IMR-90 (cell line): Measurements from ENCODE around the genes SH2D7 and CRABP1.

- RRBS: 13% methylated on average over 12 of the region's 78 CpGs
CAGE:
- cytosol, long polyA plus RNA: no peak
- long polyA plus RNA: no peak
- nucleus, long polyA plus RNA: no peak
Measured at GRCh38 chr15:75738414-75739504, 14.9 kb downstream of the ODF3L1 start.

DNA sequence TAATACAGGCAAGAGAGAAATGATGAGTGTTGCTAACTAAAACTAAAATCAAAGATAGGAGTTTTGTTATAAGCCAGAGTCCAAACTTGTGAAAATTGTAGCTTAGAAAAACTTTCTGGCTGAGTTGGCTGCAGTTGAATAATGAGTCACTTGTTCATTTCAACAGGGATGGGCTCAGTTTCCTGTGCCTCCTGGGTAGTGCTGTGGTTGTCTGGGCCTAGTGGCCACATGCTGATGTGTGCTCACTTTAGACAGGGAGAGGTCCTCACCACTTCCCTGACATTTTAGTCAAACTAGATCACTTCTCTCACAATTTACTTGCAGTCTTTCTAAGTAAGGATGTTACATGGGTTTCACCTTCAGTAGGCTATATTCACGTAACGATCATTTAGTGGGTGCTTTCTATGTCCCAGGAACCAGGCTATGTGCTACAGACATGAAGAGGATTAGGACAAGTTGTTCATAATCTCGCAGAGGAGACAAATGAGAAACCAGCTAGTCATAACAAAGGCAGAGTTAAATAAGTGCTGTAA is 6.2 kb upstream of the UBE2Q2 start:
- RRBS: no CpG with 5 or more reads among the region's 3 CpGs
CAGE:
- cytosol, long polyA plus RNA: no peak
- long polyA plus RNA: no peak
- nucleus, long polyA plus RNA: no peak

DNA sequence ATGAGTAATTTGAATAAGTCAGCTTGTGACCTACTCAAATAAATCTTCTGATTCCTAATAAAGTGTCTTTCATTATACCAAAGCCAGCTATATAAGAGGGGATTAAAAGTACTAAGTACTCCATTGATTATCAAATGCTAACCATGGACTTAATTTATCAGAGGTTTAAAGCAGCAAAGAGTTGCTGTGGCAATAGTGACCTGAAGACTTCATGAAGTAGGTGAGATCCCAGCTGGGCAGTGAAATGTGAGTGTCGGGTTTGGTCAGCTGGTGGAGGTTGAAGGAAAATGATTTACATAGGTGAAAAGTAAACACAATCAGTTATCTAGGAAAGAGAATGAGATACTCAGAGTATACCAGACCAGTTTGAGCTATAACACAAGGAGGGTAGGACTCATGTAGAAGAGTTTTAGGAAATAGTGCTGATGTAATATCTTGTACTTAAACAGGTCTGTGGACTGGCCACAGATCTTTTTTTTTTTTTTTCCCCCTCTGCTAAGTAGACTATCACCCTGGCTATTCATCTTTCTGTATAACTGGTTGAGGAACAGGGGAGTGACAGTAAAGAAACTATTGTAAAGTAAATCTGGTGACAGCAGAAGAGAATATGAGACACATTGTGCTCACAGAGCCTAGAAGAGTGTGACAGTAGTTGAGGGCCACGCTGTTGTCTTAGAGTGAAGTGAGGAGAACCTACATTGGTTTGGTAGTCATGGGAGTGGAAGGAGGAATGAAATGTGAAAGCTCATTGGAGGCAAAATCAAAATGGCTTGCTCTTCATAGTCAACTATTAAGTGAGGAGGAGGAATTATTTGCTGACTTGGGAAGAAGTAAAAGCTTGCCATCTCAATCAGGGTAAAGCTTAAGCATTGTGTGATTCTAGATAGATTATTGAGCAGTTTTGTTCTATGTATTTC is 16.3 kb upstream of the FBXO22 start:
- RRBS: no CpG with 5 or more reads among the region's 2 CpGs
CAGE:
- cytosol, long polyA plus RNA: no peak
- long polyA plus RNA: no peak
- nucleus, long polyA plus RNA: no peak

GRCh38 chr15:75922560-75923413 is 19.1 kb downstream of the FBXO22 start:
- RRBS: no CpG with 5 or more reads among the region's 4 CpGs
CAGE:
- cytosol, long polyA plus RNA: no peak
- long polyA plus RNA: no peak
- nucleus, long polyA plus RNA: no peak

DNA sequence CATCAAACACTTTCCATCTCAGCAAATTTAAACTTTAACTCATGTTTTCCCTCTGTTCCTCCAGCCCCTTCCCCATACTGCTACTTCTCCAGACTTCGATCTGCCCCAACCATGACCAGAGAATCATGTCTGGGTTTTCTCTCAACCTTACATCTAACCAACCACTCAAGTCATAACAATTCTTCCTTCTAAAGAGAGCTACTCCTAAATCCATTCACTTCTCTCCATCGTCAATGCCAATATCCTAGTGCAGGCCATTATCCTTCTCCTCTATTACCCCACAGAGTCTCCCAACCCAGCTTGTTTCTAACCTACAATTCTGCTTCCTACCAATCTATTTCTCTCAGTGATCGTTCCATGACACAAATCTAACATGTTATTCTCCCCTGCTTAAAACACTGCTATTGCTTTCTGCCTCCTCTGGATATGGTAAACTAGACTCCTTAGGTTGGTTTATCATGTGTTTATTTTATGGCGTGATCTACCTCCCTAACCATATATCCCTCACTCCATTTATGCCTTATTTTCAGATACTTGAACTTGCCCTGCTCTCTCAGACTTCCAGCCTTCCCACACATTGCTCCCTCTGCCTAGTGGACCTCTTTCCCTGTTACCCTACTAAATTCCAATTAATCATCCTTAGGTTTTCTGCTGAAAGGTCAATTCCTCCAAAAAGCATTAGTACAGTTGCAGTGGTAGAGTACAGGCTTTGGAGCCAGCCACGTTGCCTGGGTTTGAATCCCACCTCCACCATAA is 10.8 kb downstream of the ETFA start:
- RRBS: no CpG with 5 or more reads among the region's 5 CpGs
CAGE:
- cytosol, long polyA plus RNA: no peak
- long polyA plus RNA: no peak
- nucleus, long polyA plus RNA: no peak

DNA sequence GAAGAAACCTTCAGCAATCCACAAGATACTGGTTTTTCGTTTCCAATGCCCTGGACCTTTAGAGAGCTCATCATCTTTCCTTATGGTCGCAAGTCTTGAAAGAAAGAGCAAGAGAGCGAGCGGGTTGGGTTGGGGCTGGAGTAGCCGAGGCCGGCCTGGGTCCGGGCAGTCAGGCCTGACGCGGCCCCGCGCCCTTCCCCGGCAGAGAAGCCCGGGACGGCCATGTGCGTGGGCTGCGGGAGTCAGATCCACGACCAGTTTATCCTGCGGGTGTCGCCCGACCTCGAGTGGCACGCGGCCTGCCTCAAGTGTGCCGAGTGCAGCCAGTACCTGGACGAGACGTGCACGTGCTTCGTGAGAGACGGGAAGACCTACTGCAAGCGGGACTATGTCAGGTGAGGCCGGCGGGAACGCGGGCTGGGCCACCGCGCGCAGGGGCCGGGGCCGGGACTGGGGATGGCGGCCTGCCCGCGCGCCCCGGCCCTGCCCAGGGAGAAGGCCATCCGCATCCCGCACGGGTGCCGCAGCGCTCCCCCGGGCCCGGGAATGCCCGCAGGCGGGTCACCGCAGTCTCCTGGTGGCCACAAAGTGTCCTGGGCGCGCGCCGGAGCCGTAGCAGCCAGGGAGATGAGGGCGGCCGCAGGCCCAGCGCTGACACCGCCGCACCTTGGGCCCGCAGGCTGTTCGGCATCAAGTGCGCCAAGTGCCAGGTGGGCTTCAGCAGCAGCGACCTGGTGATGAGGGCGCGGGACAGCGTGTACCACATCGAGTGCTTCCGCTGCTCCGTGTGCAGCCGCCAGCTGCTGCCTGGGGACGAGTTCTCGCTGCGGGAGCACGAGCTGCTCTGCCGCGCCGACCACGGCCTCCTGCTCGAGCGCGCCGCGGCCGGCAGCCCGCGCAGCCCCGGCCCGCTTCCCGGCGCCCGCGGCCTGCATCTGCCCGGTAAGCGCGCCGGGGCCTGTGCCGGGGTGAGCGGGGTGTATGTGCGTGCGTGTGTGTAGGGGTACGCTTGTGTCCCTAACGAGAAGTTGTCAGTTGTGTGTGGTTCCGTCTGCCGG is 1.3 kb downstream of the ISL2 start:
- RRBS: 27% methylated on average over 36 of the region's 109 CpGs
CAGE:
- cytosol, long polyA plus RNA: no peak
- long polyA plus RNA: no peak
- nucleus, long polyA plus RNA: no peak

DNA sequence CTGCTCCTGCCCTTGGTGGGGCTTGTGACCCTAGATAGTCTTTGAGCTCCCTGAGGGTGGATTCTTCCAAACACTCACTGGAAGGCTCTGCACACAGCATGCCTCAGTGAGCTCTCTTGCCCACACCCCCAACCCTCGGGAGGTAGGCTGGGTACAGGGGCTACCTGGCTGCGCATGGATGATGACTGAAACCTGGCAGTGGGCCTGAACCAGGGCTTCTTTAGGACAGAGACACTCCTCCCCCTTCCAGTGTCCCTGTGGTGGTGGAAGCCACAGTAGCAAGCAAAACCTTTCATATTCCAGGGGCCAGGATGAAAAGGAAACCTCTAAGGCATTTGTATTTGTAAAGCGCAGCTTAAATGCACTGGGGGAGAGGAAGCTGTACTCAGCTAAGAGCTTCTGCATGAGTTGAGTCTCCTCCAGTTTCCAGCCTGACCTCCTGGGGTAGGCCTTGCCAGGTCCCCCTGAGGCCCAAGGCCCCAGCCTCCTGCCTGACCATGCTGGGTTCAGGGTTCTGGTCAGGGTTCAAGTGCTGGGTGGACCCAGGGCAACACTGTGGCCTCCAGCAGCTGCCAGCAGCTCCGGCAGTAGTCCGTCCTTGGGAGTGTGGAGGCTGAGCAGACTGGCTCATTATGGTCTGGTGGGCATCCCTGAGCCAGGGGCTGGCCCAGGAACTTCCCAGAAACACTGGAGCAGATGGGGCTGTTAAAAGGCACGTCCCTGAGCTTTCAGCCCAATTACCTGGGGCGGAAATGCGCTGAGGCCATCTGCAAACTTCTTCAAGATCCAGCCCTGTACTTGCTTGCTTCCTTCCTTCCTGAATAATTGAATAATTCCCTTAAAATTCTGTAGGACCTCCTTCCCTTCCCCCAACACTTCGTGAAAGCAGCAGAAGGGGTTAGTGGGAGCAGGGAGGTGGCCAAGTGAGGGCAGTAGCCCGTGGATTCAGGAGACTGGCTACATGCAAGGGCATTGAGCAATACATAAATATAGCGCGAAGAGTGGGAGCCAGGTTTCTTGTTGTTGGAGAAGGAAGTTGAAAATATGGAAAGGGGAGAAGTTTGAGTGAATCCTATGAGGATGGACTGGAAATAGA is 89.8 kb downstream of the HMG20A start:
- RRBS: no CpG with 5 or more reads among the region's 12 CpGs
CAGE:
- cytosol, long polyA plus RNA: no peak
- long polyA plus RNA: no peak
- nucleus, long polyA plus RNA: no peak

DNA sequence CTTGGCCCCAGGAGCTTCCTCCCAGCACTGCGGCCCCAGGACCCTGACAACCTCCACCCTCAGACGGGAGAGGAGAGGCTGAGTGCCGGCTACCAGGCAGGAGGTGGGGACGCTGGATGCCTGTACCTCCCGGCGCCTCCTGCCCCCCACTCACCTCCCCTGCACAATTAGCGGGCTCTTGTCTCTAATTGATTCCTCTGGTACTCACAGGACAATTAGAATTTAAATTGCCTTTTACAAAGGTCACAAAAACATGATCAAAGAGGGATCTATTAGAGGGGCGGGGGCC is 84.4 kb downstream of the LINGO1 start:
- RRBS: 61% methylated on average over 3 of the region's 8 CpGs
CAGE:
- cytosol, long polyA plus RNA: no peak
- long polyA plus RNA: no peak
- nucleus, long polyA plus RNA: no peak

DNA sequence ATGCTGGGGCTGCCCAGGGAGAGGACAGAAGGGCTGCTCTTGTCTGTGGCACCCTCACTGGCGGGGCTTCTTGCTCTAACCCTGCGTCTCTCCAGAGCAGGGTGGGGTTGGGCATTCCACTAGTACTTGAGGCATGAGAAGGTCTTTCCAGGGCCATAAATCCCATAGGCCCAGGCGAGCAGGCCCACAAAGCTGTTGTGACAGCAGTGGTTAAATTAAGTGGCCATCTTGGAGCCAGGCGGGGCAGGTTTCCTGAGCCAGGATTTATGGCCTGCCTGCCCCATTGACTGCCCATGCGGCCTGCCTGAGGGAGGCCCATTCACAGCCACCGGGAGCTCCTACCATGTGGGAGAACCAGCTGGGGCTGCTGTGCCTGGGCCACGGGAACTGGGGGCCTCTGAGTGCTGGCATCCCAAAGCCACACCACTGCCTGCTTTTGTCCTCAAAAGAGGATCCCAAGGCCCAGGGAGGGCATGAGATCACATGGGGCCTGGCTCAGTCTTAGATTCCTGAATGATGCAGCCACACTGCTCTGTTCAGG is 81.8 kb downstream of the LINGO1 start:
- RRBS: no CpG with 5 or more reads among the region's 7 CpGs
CAGE:
- cytosol, long polyA plus RNA: no peak
- long polyA plus RNA: no peak
- nucleus, long polyA plus RNA: no peak

DNA sequence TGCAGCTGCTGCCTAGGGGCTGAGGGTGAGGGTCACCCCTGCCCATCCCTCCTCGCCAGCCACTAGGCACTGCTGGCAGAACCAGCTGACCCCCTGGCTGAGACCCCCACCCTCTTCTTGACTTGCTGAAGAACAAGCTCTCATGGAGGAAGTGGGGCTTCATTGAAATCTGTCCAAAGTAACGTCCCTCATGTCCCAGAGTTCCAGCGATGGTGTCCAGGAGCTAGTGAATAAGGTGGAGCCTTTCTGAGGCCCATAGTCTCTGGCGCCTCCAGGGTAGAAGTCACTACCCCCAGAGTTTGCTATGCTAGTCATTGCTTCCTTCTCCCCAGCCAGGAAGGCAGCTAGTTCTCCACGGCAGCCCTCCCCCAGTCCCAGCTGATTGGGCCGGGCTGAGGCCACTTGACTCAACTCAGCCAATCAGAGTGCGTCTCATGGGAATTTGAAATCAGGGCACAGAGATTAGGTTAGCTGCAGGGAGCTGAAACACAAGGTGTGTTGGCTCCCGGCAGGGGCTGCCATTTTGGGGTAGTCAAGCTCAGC is 33.0 kb downstream of the LINGO1 start:
- RRBS: no CpG with 5 or more reads among the region's 8 CpGs
CAGE:
- cytosol, long polyA plus RNA: no peak
- long polyA plus RNA: no peak
- nucleus, long polyA plus RNA: no peak

DNA sequence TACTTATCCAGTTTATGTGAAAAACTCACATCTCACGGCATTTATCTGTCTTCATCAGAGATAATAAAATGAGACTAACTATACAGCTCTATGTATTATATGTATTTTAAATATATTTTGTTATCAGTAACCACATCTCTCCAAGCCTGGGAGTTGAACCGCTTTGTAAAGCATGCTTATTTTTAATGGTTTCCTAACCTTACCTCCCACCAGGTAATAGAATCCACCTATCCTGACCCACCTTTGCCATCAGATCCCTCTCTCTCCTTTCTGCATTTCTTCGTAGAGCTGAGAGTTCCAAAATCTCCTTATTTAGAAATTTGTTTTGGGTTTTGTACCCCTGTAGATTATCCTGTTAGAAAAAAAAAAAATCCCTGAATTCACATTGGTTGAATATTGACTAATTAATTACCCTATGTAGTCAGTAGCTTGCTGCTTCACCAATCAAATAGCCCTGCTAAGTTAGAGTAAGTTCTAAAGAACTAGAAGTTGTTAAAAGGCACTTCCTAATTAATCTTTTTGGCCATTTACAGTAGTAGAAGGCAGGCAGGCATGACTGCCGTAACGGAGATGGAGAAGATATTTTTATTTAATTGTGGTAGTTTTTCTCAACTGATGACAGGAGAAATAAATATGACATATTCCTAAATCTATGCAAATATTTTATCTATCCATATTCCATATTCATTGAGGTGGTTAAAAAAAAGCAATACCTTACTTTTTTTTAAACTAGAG is 59.7 kb downstream of the TBC1D2B start:
- RRBS: no CpG with 5 or more reads among the region's 5 CpGs
CAGE:
- cytosol, long polyA plus RNA: no peak
- long polyA plus RNA: no peak
- nucleus, long polyA plus RNA: no peak

DNA sequence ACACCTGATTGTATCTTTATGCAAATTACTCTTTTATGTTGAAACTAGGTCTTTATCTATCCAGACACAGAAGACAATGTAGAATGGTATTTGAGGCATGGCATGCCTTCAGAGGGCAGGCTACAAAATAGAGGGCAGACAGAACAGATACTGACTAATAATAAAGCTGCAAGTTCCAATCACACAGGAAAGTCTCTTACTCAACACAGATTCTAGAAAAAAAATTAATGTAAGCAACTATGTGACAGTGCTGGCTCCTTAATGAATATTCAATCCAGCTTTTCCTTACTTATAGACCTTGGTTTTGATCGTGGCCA is 27.0 kb downstream of the TBC1D2B start:
- RRBS: no CpG with 5 or more reads among the region's 1 CpG
CAGE:
- cytosol, long polyA plus RNA: no peak
- long polyA plus RNA: no peak
- nucleus, long polyA plus RNA: no peak

DNA sequence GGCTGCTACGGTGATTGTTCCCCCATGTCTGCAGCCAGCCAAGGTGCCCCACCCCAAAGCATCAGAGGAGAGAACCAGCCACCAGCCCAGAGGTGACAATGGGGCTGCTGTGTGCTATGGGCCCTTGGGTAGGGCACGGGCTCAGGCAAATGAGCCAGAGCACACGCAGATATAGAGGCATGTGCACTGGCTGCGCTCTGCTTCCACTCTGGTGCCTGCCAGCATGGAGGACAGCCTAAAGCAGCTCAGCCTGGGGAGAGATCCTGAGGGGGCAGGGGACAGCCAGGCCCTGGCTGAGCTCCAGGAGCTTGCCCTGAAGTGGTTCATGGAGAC is at the start of gene SH2D7:
Gene SH2D7 (plus strand): TSS at position 200 of the 333 bp plus-strand sequence.
- RRBS: no CpG with 5 or more reads among the region's 4 CpGs
CAGE:
- cytosol, long polyA plus RNA: no peak
- long polyA plus RNA: no peak
- nucleus, long polyA plus RNA: no peak

DNA sequence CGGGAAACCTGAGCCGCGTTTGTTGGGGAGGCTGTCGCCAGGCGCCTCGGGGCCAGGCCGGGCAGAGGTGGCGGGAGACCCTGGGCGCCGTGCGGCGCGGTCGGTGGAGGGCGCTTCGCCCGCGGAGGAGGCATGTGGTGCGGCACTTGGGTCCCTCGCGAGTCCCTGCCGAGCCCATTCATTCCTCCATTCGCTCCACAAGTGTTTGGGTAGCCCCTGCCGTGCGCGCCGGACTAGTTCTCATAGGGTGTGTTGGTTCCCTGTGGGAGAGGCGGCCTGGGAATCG is 551 bp downstream of the DNAJA4 start:
- RRBS: 17% methylated on average over 4 of the region's 29 CpGs
CAGE:
- cytosol, long polyA plus RNA: no peak
- long polyA plus RNA: no peak
- nucleus, long polyA plus RNA: no peak

- RRBS: 44% methylated on average over 3 of the region's 19 CpGs
CAGE:
- cytosol, long polyA plus RNA: no peak
- long polyA plus RNA: no peak
- nucleus, long polyA plus RNA: no peak
Measured at GRCh38 chr15:78322020-78322753, 18.0 kb upstream of the CRABP1 start.

DNA sequence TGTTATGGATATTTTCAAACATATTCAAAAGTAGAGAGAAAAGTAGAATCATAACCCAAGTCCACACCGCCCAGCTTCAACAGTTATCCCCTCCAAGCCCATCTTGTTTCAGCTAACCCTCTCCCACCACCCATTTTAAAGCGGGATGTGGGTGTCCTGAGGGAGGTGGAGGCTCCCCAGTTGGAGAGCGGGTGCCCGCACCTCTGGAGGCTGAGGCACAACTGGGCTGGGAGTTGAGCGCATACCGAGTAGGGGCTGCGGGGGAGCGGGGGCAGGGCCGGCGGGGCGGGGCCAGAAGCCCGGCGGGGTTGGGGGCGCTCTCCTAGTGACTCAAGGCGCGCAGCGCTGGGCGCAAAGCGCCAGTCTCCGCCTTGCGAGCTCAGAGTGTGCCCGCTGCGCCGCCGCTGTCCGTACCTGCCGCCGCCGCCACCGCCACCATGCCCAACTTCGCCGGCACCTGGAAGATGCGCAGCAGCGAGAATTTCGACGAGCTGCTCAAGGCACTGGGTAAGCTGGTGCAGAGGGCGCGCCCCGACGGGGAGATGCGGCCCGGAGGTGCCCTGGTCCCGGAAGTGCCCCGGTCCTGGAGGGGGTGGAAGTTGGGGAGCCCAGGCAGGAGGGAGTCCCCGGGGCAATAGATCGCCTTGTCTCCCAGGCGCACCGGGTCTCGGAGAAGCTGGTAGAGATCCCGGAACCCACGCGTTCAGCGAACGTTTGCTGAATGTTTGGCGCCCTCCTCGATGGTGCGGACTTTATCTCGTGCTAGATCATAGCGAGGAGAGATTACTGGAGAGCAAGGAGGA is at the start of gene CRABP1:
Gene CRABP1 (plus strand): TSS at position 362 of the 803 bp plus-strand sequence.
- RRBS: 4% methylated on average over 12 of the region's 59 CpGs
CAGE:
- cytosol, long polyA plus RNA: no peak
- long polyA plus RNA: no peak
- nucleus, long polyA plus RNA: no peak

DNA sequence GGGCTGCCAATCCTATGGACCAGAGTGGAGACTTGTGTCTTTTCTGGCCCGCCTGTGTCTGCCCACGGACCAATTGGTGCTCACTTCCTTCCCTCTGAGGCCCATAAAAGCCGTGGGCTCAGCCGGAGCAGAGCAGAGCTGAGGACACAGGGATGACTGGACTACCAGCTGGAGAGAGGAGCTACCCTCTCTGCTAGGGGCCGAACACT is 31.9 kb upstream of the IREB2 start:
- RRBS: 64% methylated on average over 2 of the region's 5 CpGs
CAGE:
- cytosol, long polyA plus RNA: no peak
- long polyA plus RNA: no peak
- nucleus, long polyA plus RNA: no peak

DNA sequence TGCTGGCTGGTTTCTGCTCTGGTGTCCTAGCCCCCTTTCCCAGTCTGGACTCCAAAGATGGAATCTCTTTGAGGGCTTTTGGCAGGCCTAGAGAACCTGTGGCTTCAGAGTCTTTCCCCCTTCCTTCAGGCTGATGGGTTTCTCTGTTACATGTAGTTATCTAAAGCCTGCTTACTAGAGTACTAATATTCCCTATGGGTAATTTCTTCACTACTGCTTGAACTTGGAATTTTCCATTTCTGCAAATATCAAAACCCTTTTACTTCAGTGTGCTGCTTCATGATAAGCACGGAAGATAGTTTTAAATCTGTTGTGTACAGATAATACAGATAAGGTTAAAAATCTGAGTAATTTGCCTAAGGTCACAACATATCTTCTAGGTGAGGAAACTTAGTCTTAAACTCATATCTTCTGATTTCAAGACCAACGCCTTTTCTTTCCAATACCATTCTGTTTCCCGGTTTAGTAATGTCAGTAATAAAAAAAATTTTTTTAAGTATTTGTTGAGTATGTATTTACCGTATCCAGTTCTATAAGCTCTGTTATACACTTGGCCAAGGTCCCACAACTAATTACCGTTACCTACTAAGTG is 10.8 kb downstream of the IREB2 start:
- RRBS: no CpG with 5 or more reads among the region's 5 CpGs
CAGE:
- cytosol, long polyA plus RNA: no peak
- long polyA plus RNA: no peak
- nucleus, long polyA plus RNA: no peak

GRCh38 chr15:78475205-78476074 is 31.9 kb upstream of the HYKK start:
- RRBS: no CpG with 5 or more reads among the region's 6 CpGs
CAGE:
- cytosol, long polyA plus RNA: no peak
- long polyA plus RNA: no peak
- nucleus, long polyA plus RNA: no peak

DNA sequence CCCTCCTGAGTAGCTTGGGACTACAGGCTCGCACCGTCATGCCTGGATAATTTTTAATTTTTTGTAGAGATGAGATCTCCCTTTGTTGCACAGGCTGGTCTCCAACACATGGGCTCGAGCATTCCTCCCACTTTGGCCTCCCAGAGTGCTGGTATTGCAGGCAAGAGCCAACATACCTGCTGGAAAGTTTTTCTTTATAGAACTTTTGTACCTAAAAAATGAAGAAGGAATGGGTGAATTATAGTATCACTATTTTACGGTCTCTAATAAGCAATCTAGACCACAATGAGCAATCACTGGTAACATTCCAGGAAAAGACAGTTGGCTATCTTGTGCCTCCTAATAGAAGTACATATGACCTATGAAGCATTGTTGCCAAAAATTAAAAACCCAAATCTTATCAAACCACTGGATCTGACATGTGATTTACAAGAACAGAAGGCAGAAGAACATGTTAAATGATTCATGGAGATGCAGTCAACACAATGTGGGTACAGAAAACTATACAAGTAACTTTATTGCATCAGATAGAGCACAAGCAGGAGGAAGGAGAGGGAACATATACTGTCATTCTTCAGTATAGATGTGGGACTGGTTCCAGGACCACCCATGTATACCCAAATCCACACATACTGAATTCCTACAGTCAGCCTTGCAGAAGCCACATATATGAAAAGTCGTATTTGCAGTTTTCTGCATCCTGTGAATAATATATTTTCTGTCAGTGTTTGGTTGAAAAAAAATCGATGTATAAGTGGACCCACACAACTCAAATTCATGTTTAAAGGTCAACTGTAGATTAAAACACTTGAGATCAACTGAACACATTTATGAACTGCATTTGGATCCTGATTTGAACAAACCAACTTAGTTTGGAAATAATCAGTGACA is 14.5 kb upstream of the HYKK start:
- RRBS: no CpG with 5 or more reads among the region's 6 CpGs
CAGE:
- cytosol, long polyA plus RNA: no peak
- long polyA plus RNA: no peak
- nucleus, long polyA plus RNA: no peak